H7 (cell line): ENCODE results near the genes MACROH2A2 and CDH23.

DNA sequence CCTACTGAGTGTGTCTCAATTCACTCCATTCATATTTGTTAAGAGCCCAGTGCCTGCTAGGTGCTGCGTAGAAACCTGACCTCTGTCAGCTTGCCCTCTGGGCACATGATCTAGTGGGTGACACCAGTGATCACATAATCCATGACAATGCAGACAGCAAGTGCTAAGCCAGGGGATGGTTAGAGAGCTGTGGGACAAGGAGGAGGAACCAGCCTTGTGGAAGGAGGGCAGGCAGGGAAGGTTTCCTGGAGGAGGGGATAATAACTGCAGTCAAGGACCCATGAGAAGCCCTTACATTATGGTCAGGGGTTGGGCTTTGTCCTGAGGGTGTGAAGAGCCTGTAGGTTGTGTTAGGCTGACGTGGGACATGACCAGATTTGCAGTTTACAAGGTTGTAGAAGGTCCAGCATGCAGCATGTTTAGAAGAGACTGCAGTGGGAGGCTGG lies 81.7 kb downstream of the COL13A1 start:
- RAMPAGE, long total RNA, result no peak

- RAMPAGE, long total RNA, result no peak
These were observed 99.9 kb downstream of the COL13A1 start for GRCh38 chr10:69901573-69902118.

DNA sequence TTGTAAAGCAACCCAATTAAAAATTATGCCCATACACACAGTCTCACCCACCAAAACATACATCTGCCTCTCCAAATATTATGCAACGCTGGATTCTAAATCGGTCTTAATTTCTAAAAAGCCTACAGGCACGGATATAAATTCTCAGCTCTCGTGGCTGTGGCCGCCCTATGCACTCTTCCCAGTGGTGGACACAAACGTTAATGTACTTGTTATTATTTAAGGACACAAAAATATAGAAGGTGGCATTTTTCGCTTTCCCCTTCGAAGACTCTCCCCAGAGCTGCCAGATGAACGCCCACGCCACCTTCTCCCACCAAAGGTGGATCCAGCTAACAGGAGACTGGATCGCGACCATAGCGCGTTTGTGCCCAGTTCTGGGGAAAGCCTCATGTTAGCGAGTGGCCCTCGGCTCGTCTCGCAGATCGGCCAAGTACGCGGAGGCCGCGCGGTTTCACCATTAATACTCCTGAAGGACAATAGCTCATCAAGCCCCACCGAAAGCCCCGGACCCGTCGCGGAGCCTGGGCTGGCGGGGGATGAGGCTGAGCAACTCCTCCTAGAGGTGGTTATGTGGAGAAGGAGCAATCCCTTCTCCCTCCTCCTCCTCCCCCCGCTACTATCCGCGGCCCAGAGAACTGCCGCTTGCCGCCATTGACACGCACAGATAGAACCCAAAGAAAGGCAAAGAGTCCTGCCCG lies at the start of gene MACROH2A2:
Gene MACROH2A2 (plus strand): TSS at position 633 of the 701 bp plus-strand sequence.
- RAMPAGE, long total RNA, result no peak

DNA sequence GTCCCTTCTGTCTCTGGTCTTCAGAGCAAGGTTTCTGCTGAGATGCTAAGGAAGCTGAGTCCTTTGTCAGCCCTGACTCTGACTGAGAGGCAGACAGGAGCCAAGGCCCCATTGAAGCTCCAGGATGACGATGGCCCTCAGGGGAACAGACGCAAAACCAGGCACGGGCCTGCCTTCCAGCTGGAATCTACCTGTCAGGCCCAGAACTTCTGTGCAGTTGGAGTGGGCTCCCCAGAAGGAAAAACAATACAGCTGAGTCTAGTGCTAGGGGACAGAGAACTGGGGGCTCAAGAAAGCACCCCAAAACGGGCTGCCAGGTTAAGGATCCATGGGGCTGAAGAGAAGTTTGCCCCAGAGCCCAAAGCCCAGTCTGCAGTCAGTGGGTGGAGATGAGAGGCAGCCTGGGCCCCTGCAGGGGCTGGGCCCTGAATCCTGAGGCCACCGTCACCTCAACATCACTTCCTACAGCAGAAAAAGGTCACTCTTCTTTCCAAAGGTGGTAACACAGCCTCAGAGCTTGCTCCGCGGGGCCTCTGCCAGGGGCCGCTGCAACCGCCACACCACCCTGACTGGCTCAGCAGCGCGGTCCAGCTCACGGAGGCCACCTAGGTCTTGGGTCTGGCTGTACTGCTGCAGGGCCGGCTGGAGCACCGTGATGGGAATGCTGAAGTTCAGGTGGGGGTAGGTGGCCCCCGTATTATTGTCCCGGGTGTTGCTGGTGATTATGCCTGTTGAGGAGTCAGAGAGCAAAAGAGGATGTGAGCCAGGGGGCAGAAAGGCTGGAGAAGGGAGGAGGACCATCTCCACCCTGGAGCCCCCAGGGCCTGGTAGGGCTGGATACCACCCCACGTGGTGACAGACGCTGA lies 6.9 kb downstream of the TYSND1 start:
- RAMPAGE, long total RNA, result no peak

- RAMPAGE, long total RNA, result no peak
These were observed 18.2 kb upstream of the NODAL start for GRCh38 chr10:70459604-70460242.

DNA sequence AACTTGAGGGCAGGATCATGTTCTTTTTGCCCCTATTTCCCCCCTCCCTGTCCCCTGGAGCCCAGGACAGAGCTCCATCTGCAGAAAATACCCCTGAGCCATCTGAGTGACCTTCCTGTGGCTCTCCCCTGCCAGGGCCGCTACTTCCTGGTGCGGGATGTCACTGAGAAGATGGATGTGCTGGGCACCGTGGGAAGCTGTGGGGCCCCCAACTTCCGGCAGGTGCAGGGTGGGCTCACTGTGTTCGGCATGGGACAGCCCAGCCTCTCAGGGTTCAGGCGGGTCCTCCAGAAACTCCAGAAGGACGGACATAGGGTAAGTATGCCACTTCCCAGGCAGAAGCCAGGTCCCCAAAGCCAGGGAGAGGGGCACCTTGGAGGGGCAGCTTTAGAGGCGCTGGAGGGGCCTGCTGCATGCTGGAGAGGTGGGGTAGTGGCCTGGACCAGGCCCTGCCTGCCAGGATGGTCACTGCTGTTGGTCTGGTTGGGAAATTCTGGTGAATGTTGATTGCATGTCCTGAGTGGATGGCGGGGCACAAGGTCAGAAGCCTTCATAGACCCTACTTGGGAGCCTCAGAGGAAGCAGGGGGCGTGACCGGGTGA lies 51.3 kb downstream of the PALD1 start:
- RAMPAGE, long total RNA, result no peak

DNA sequence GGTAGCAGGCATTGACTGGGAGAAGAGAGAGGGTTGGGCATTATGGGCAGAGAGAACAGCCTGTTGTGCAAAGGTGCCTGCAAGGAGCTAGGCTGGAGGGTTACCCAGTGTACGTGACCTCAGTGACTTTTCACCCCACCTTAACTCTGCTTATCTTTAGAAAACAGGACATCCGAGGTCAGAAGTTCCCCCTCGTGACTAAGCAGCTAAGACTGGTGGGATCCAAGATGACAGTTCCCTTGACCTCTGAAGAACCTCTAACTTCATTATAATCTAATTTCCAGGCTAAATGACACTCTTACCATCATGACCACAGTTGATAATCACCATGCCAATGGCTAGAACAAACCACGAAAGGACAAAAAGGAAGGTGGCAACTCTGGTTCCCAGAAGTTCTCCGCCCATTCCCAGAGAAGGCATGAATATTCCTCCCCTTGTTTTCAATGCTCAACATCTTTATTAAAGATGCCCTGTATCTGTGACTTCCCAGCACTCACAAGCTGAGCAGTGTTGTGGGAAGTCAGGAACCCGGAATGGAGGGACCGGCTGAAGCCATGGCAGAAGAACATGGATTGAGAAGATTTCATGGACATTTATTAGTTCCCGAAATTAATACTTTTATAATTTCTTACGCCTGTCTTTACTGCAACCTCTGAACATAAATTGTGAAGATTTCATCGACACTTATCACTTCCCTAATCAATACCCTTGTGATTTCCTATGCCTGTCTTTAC lies 4.9 kb upstream of the ADAMTS14 start:
- RAMPAGE, long total RNA, result no peak

DNA sequence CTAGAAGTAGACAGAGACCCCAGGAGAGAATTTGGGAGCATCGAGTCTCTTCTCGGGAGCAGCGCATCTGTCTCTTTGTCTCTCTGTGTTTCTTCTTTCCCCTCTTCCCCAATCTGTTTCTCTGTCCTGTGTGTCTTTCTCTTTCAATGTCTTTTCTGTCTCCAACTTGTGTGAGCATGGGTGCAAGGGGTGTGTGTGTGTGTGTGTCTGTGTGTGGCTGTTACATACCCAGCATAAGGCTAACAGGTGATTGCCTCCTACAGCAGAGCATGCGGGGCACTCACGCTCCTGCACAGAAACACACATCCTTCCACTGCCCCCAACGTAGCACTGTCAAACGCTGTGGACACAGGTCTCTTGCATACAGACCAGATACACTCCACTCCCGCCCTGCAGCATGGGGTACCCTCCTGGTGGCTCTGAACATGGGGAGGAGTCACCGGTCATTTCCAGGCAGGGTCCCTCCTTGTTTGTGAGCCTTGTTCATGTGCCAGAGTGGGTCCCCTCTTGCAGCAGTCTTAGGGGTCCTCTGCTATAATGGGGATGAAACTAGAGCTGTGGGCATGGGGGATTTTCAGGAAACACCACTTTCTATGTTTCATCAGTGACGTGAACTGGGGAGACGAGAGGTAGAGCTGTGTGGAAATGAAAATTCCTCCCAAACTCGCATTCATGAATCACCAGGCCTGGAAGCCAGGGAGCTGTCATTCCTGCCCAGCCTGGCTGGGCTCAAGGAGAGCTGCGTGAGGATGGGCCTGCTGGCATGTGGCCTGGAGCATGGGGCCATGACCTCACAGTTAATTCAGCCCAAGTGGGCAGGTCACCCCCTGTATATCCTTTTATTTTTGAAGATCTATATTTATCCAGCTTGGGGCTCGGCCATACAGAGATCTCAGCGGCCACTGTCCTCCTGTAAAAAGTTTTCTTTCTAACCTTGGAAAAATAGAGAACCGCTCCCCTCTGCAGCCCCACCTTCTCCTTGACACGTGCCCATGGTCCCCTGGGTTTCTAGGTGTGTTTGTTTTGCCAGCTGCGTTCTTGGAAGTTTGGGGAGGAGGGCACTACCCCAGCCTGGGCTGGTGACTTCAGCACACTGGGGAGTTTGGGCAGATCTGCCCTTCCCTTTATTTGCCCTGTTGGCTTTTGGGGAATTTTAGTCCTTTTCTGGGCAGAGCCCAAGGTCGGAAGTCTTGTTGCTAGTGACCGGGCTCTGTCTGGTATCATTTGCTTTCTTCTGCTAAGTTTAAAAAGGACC lies 1.2 kb downstream of the ADAMTS14 start:
- RAMPAGE, long total RNA, result no peak

- RAMPAGE, long total RNA, result no peak
These were observed 14.4 kb downstream of the SGPL1 start for GRCh38 chr10:70830028-70830765.

GRCh38 chr10:70887215-70887785 lies 1.1 kb downstream of the PCBD1 start:
- RAMPAGE, long total RNA, result no peak

DNA sequence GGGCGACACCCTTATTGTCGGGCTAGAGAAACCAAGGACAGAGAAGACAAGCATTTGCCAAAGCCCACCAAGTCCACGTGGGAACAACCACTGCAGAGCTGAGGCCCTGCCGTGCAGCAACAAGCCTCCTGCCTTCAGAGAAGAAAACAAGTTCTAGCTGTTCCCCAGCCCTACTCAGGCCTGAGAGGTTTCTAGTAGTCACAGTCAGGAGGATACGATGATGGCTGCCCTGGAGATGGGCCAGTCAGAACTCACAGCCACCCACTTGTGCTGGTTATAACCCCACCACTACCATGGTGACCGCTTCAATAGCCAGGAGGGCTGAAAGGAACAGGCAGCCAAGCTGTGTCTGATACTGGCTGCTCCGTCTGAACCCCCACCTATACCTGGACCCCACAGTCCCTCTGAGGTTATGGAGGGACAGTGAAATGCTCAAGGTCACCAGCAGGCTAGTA lies 125.7 kb upstream of the PCBD1 start:
- RAMPAGE, long total RNA, result no peak

GRCh38 chr10:71261909-71262474 lies 49.6 kb downstream of the UNC5B start:
- RAMPAGE, long total RNA, result no peak

DNA sequence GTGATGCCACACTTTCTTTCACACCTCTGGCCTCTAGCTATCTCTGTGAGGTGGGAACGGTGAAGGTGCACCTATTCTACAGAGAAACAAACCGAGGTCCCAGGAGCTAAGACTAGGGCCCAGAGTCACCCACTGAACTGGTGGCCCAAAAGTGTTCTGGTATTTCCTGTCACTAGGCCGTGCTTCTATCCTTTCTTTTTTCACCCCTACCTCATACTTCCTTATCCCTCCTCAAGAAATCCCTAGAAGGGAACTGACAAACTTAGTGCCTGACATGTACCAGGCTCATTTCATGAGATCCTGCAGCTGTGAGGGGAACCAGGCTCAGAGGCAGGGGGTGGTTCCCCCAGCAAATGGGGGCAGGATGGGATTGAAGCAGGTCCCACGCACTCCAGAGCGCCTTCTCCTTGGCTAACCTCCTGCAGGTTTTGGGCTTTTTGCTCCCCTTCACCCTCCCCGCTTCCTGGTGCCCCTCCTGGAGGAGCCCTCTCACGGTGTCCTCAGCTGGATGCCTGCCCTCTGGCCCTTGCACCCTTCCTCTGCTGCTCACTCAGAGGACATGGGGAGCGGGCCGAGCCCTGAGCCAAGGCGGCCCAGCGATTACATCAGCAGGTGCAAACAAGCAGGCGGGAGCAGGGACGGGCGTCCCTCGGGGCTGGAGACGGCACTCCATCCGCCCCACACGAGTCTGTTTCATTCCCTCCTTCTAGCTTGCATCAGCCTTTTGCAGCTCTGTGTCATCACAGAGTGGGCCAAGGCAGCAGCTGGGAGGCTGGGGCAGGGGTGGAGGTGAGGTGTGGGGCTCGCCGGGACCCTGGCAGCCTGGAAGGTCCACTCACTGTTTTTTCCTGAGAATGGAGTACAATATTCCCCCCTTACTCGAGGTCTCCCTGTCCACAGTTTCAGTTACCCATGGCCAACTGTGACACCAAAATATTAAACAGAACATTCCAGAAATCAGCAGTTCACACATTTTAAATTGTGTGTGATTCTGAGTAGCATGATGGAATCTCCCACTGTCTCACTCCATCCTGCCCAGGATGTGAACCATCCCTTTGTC lies 52.8 kb upstream of the SLC29A3 start:
- RAMPAGE, long total RNA, result no peak

GRCh38 chr10:71268667-71269344 lies 50.3 kb upstream of the SLC29A3 start:
- RAMPAGE, long total RNA, result no peak

- RAMPAGE, long total RNA, result no peak
These were observed 16.0 kb upstream of the SLC29A3 start for GRCh38 chr10:71302961-71303542.

DNA sequence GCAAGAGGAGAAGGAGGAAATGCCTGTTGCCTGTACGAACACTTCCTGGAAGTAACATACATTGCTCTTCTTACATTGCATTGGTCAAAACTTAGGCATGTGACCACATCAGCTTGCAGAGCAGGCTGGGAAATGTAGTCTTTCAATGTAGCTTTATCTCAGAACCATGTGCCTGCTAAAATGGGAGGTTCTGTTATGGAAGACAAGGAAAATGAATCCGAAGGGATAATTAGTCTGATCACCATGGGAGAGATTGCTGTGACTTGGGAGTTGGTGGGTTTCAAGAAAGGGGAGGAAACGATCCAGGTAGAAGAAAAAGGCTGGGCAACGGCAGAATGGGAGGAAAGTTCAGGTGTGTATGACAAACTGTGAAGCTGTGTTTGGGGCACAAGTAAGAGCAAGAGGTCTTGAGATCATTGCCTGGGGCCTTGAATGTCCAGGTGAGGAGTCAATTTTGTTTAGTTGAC lies 4.5 kb downstream of the SLC29A3 start:
- RAMPAGE, long total RNA, result no peak

- RAMPAGE, long total RNA, result no peak
These were observed at the start of gene CDH23 for GRCh38 chr10:71395871-71397069. Gene CDH23, plus strand, starts transcription at chr10:71396920.

DNA sequence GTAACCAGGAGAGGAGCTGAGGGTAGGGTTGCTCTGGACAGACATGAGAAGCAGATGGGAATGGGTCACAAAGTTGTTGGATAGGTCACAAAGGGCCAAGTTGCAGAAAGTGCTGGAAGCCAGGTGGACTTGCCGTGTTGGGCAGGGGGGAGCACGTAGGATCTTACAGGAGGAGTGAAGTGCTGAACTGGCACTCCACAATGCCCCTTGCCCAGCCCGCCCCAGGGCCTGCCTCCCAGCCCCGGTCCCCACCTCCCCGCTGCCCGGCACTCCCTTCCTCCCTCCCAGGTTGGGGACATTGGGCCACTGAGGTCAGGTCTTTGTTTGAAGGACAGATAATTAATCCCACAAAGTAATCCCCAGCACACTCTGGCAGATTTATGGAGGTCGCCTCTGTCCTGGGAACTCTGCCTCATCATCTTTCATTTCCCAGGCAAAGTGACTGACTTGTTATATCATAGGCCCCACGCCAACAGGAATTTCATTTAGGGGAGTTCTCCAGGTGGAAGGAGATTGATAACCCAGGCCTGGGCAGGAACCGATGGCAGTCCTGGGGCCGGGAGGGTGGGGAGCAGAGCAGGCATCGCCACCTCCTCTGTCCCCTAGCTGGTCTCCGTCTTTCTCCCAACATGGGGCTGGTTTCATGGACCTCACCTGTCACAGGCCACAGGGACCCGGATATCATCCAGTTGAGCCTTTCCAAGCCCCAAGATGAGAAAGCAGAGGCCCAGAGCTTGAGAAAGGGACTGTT lies 122.8 kb downstream of the C10orf105 start:
- RAMPAGE, long total RNA, result no peak

DNA sequence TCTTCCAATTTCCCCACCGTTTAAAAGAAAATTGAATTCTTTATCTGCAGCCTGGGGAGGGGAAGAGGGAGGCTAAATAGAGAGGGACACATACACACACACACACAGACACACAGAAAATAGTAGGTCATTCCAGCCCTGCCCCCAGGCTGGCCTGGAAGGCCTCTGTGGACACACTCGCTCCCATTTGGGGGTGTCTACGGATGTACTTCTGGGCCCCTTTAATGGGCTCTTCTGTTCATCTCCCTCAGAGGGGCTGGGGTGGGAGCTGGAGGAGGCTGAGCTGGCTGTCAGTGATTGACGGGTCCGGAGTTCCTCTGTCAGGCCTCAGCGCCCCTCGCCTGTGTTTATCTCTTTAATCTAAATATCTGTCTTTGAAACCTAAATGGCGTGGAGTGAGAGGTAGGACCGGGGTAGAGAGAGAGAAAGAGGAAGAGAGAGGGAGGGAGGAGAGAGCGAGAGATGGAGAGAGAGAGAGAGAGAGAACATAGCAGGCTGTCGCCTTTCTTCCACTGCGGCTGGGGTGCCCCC lies 61.7 kb downstream of the C10orf105 start:
- RAMPAGE, long total RNA, result no peak

GRCh38 chr10:71735819-71736636 lies 16.4 kb upstream of the C10orf105 start:
- RAMPAGE, long total RNA, result no peak